Measurements from ENCODE around the gene MYLK4.

DNA sequence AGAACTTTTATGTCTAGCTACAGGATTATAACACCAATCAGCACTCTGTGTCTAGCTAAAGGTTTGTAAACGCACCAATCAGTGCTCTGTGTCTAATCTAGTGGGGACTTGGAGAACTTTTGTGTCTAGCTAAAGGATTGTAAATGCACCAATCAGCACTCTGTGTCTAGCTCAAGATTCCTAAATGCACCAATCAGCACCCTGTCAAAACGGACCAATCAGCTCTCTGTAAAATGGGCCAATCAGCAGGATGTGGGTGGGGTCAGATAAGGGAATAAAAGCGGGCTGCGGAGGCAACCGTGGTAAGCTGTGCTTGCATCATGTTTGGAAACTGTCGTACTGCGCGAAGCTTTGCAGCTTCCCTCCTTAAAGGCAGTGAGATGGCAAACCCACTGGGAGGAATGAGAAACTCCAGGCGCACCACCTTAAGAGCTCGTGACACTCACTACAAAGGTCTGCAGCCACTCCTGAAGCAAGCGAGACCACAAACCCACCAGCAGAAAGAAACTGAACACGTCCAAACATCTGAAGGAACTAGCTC, 112.1 kb upstream of the DUSP22 start:
- RRBS = no CpG with 5 or more reads among the region's 12 CpGs

GRCh38 chr6:290292-290866, 1.9 kb upstream of the DUSP22 start:
- RRBS = no CpG with 5 or more reads among the region's 6 CpGs

GRCh38 chr6:291175-291905, 947 bp upstream of the DUSP22 start:
- RRBS = 38% methylated on average over 1 of the region's 17 CpGs

DNA sequence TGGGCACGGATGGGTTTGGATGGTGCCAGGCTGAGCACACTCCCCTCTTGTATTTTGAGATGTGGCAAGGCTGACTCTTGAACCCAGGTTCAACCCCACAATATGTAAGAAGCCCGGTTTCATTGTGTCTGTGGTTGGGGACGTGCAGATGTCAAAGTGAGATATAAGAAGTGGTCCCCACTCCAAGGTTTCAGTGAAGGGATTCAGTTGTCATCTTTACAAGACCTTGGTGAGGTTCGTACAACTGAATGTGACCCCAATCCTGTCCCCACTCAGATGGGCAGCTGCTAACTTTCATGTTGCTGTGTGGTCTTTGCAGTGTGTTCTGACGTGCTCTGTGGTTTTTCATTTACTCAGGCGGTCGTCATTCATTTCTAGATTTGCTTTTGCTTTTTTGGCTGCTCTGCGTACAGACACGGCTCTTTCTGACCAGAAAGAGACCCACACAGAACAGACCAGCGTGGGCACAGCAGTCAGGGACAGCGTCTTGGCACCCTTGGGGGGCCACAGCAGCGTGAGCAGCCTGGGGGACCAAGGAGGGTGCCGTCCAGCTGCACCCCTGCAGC, 49.6 kb upstream of the IRF4 start:
- RRBS = no CpG with 5 or more reads among the region's 13 CpGs

DNA sequence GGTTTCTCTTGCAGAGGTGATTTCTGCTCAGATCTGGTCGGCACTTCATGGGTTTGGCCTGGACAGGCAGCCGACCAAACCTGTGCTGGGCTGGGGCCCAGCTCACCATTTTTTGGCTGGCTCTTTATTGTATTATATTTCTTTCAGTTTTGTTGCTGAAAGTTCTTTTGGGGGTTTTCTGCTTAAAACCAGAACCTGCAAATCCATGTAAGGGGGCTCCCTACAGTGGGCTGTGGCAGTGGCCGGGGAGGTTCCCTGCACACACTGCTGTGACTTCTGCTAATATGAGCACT, 21.5 kb upstream of the IRF4 start:
- RRBS = no CpG with 5 or more reads among the region's 3 CpGs

- RRBS = no CpG with 5 or more reads among the region's 55 CpGs
Observed at GRCh38 chr6:692161-692894, 611 bp downstream of the EXOC2 start.

DNA sequence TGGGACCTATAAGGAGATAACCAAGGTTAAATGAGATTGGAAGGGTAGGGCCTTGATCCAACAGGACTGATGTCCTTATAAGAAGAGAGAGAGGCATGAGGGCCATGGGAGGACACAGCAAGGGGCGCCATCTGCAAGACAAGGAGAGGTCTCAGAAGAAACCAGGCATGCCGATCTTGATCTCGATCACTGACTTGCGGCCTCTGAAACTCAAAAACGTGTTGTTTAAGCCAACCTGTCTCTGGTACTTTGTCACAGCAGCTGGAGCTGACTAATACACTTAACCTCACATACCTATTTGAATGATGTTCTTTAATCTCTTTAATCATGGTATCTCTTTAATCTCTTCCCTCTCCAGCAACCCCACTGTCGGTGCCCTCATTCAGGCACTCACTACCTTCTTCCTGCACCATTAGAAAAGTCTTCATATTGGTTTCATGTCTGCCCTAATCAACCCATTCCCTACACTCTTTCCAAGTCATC, 26.5 kb upstream of the EXOC2 start:
- RRBS = no CpG with 5 or more reads among the region's 6 CpGs

- RRBS = no CpG with 5 or more reads among the region's 8 CpGs
Observed at GRCh38 chr6:1046089-1046557, 265.8 kb upstream of the FOXQ1 start.

GRCh38 chr6:1063577-1064251, 248.2 kb upstream of the FOXQ1 start:
- RRBS = no CpG with 5 or more reads among the region's 13 CpGs

- RRBS = no CpG with 5 or more reads among the region's 9 CpGs
Observed at GRCh38 chr6:1250513-1251077, 61.3 kb upstream of the FOXQ1 start.

- RRBS = no CpG with 5 or more reads among the region's 6 CpGs
Observed at GRCh38 chr6:1468243-1468560, 78.8 kb downstream of the FOXF2 start.

DNA sequence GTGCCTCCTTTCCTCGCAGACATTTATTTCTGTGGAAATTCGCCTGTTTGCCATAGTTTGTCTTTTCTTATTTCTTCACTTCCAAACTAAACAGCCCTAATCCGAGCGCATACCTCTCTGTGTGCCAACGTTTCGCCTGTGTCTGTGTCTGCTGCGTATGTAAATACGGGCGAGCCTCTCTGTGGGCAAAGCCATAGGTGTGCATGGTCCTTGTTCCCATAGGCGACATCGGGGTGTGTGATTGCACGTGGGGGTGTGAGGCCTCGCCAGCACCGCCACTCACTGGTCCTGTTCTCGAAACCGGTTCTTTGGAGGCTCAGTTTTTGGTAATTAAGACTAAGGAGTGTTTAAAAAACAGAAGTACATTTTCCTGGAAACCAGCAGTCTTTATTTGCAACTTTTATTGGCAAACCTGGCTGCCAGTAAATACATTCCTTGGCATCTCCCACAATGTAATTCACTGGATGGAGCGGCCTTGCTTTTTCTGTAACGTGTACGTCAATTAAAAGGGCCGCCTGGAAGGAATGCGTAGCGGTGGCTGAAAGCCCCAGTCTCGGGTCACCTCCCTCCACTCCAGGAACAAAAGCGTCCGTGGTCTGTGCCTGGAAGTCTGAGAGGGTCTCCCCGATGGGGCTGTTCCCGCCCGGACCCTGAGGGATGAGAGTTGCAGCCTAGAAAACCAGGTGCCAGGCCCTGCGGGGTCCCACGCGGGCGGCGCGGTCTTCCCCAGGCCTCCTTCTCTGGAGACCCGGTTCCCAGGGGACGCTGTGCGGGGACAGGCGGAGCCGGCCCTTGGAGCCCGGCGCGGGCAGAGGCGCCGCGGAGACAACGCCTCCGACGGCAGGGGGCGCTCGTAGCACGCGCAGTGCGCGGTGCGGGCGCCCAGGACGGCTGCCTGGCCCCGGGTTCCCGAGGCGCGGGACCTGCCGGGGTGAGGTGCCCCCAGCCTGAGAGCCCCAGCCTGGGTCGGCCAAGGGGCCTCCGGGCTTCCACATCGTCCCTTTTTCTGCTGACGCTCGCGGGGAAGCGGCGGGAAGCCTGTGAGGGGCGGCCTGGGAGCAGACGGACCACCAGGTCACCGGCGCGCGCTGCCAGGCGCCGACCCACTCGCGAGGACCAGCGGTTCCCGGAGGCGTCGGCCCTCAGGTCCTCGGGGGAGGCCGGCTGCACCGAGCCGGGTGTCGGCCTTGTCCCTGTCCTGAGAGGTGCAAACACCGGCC, 5.6 kb upstream of the FOXC1 start:
- RRBS = 2% methylated on average over 37 of the region's 90 CpGs

GRCh38 chr6:1942696-1943752, 302.4 kb downstream of the GMDS start:
- RRBS = no CpG with 5 or more reads among the region's 12 CpGs

GRCh38 chr6:2034960-2035644, 210.3 kb downstream of the GMDS start:
- RRBS = no CpG with 5 or more reads among the region's 1 CpG

GRCh38 chr6:2433869-2434513, 188.6 kb upstream of the GMDS start:
- RRBS = no CpG with 5 or more reads among the region's 12 CpGs

- RRBS = no CpG with 5 or more reads among the region's 13 CpGs
Observed at GRCh38 chr6:2623909-2624368, 126.8 kb downstream of the MYLK4 start.

DNA sequence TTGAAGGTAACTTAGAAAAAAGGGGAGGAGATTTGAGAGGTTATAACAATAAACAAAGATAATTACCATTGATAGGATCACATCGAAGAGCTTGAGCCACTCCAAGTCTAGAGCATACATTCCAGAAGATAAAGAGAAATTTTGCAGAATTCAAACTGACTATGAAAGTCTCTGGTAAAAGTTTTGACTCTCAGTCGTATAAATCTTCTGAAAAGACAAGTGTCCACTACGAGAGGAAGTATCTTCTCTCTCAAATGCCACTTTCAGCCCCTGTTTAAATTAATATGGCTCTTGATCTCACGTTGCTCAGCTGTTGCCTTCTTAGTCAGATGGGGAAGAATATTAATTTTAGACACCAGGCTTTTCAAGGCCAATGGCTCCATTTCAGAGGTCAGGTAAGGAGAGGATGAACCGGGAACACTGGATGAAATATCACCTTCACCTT, at the start of gene MYLK4:
MYLK4 (minus strand) TSS at position 253 of the 445 bp plus-strand sequence.
- RRBS = no CpG with 5 or more reads among the region's 5 CpGs

GRCh38 chr6:2854241-2854771, 12.6 kb upstream of the SERPINB1 start:
- RRBS = no CpG with 5 or more reads among the region's 9 CpGs

- RRBS = no CpG with 5 or more reads among the region's 8 CpGs
Observed at GRCh38 chr6:2858558-2859697, 17.3 kb upstream of the SERPINB1 start.

GRCh38 chr6:2920810-2921258, 17.7 kb upstream of the SERPINB9 start:
- RRBS = no CpG with 5 or more reads among the region's 10 CpGs

Data from non-pigmented ciliary epithelial cell (primary cell).